CMK (cell line): ENCODE data around the gene FLRT2.

- RRBS, result under 1% methylated on average over 36 of the region's 92 CpGs
These were observed 36.1 kb upstream of the STON2 start for GRCh38 chr14:81436029-81436730.

- RRBS, result no CpG with 5 or more reads among the region's 11 CpGs
These were observed 62.6 kb downstream of the SEL1L start for GRCh38 chr14:81470953-81471558.

DNA sequence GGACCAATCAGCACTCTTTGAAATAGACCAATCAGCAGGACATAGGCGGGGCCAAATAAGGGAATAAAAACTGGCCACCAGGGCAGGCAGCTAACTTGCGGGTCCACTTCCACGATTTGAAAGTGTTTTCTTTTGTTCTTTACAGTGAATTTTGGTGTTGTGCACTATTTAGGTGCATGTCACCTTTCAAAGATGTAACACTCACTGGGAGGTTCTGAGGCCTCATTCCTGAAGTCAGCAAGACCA, 1973.4 kb upstream of the FLRT2 start:
- RRBS, result no CpG with 5 or more reads among the region's 3 CpGs

GRCh38 chr14:85529772-85530715, at the start of gene FLRT2:
TSS of gene FLRT2 (plus strand) at chr14:85530144.
- RRBS, result no CpG with 5 or more reads among the region's 63 CpGs

- RRBS, result 4% methylated on average over 23 of the region's 59 CpGs
These were observed 3.9 kb downstream of the FLRT2 start for GRCh38 chr14:85533679-85534424.

- RRBS, result no CpG with 5 or more reads among the region's 23 CpGs
These were observed 742 bp downstream of the GALC start for GRCh38 chr14:87992165-87992715.

GRCh38 chr14:88185702-88186120, 137.4 kb downstream of the KCNK10 start:
- RRBS, result 92% methylated on average over 12 of the region's 27 CpGs

GRCh38 chr14:88550923-88551847, 3.6 kb downstream of the PTPN21 start:
- RRBS, result 87% methylated on average over 15 of the region's 50 CpGs

GRCh38 chr14:88845510-88846387, 21.3 kb downstream of the TTC8 start:
- RRBS, result no CpG with 5 or more reads among the region's 6 CpGs

DNA sequence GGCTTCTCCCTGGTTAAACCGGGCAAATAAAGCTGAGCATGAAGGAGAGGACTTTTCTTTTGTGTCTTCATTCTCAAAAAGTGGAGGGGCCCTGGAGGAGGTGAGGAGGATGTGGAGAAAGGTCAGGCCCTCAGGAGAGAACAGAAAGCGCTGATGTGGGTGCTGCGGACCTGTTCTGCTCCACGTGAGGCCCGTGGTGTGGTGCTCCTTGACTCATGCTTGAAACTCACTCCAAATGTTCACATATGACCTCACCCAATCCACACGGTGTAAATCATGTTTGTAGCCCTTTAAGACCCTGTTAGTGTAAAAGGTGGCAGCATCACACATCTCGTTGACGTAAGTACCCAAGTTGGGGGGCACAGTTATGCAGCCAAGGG, 126.2 kb downstream of the FOXN3 start:
- RRBS, result no CpG with 5 or more reads among the region's 8 CpGs

DNA sequence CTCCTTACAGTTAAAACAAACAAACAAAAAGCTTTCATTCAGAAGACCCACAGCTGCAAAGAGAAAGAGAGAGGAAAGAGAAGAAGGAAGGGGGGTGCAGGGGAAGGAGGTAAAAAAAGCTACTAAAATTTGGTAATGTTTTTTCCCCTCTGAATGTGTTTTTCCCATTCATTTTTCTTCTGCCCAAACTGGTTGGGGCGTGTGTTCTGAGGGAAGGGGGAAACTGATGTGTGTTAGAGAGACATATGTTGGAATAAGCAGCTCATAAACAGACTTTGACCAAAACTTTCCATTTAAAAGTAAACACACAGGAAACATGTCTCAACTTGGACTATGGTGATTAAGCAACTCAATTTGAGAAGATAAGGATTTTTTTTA, 77.0 kb downstream of the FOXN3 start:
- RRBS, result no CpG with 5 or more reads among the region's 1 CpG

DNA sequence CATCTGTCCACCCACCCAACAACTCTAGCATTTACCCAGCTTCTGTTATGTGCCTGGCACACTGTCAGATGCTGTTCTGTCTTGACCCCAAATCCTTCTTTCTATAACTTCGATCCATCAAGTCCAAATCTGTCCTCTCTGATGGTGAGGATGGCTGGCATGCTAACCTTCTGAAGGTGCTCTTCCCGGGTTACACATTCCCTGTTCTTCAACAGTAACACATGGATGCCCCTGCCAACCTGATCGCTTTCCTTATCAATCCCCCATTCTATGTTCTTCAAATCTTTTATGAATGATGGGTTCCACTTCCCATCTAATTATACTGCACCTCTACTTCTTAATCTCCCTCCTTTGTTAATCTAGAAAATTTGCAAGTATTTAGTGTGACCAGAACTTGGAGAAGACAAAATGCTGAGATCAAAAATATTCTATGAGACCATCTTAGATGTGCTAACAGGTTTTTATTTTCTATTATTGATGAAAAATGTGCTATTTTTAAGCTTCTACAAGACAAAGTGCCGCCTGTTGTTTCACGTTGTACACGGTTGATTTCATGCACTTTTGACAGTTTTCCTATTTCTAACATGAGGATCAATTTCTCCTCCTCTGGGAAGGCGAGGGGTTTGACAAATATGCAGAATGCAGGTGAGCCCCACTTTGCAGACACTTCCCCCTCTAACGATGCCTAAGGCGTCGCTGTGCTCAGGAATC, 75.7 kb downstream of the FOXN3 start:
- RRBS, result no CpG with 5 or more reads among the region's 10 CpGs

DNA sequence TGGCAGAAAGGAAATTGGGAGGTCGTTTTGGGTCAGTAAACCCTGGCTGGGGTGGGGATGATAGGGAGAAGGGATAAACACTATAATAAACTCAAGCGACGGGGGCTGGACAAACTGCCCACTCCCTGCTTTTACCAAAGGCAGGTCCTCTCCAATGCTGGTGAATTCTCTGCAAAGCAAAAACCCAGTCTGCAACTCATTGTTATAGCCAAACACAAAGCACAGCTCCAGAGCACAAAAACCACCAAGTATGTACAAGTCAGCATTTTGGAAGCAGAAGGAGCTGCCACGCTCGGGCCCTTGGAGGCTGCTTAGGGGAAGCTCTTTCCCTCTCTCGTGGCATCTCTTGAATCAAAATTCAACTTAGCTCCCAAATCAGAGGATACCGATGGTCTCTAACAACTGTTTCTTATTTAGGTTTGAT, 158.3 kb upstream of the FOXN3 start:
- RRBS, result no CpG with 5 or more reads among the region's 7 CpGs

DNA sequence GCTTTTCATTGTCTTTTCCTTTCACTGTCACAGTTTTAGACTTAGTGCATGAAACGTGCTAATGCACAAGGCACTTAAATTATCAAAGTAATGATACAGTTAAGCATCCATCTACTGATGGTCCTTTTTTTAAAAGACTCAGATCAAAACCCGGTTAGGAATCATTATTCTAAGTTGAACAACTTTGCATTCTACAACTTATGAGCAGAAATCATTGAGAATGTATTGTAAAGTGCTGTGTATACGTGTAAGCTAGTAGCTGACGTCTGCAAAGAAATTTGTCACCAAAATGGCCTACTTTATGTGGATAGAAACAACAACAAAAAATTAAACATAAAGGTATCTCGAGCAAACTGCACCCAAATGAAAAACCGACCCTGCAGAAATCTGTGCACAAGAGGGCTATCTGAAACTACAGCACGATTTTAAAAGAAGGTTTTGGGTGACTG, 200.4 kb upstream of the FOXN3 start:
- RRBS, result no CpG with 5 or more reads among the region's 7 CpGs

DNA sequence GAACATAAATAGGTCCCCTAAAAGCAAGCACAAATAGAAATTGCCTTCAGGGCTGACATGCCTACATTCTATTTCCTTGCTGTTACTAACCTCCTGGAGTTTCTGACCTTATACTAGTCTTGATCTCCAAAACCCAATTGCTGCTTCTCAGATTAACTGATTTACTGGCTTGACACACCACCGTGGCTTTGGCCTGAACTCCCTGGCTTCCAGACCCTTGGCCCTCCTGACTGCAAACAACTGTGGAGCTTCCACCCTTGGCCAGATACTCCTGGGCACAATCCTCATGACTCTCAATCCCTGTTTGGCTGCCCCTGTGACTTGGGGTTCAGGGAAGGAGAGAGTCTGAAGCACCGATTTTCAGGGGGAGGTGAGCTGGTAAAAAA, 242.2 kb upstream of the FOXN3 start:
- RRBS, result no CpG with 5 or more reads among the region's 2 CpGs

DNA sequence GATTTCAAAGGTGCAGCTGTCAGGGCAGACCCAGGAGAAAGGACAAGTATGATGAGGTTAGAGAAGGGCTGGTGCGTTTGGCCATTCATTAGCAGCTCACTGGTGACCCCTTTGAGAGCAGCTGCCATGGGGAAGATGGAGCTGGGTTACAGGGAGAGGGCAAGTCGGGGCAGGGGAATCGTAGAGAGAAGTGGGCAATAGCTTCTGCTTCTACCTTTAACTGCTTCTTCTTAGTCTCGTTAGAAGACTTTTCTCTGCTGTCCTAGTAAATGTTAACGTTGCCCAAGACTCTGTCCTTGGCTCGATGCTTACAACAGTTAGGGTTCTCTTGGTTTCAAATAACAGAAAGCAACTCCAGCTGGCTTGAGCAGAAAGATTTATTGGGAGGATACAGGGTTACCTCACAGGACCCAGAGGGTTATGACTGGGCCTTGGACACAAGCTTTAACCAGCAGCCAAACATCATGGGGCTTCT, 161.6 kb downstream of the EFCAB11 start:
- RRBS, result no CpG with 5 or more reads among the region's 6 CpGs

- RRBS, result 35% methylated on average over 25 of the region's 78 CpGs
These were observed 1.5 kb upstream of the KCNK13 start for GRCh38 chr14:90060133-90060919.

DNA sequence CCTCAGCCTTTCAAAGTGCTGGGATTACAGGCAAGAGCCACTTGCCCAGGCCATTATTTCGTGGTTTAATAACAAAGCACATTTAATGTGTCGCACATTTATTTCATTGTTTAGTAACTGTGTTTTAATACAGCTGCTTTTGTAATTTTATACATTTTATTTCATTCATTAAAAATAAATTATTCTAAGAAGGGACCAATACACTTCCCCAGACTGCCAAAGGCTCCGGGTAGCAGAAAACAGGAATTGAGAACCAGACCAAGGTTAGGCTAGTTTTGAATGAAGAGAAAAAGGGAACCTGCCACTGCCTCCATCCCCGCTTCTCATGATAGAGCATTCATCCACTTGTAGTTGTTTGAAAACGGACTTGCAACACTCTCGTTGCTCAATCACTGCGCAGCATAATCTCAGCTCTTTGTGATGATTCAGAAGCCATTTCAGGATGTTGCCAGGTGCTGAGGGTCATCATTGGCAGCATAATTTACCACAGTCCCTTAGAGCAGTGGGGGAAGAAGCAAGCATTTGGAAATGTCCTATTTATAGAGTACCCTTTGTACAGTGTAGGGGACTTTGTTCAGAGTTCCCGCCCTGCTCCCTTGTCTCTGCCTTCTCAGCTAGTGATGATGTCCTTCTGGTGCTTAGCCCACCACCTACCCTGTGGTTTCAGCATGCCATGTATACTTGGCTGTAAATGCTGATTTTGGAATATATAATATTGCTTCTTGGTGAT, 25.6 kb downstream of the KCNK13 start:
- RRBS, result no CpG with 5 or more reads among the region's 8 CpGs

GRCh38 chr14:90265916-90267061, 9.9 kb downstream of the PSMC1 start:
- RRBS, result no CpG with 5 or more reads among the region's 14 CpGs